Left lung (tissue), 1 donor: ENCODE results near the genes PRR7, DBN1 and PROP1.

DNA sequence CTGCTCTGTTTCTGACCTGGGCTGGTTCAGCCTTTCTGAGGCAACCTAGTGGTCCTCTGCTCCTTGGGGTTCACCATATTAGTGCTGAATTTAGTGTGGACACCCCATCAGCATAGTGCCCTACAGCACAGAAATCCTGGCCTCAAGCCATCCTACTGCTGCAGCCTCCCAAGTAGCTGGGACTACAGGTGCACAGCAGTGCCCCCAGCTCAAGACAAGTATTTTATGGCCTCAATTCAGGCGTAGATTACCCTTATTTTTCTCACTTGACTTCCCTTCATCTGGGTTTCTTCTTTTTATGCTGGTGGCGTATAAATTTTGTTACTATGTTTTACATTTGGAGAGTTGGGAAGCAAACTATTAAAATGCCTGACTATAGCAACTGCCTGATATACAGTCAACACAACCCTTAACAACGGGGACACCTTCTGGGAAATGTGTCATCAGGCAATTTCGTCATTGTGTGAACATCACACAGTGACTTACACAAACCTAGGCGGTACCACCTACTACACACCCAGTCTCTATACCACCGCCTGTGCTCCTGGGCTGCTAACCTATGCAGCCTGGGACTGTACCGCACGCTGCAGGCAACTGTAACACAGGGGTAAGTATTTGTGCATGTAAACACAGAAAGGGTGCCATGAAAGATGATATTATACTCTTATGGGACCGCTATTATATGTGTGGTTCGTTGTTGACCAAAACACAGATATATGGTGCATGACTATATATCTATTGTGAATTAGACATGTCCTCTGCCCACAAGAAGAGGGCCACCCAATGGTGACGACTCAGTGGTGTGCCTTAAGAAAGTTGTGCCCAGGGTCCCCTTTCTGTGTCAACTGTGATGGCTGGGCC is 1.4 kb upstream of the CDHR2 start:
- PRO-cap, result no peak

GRCh38 chr5:177131592-177132177 is 1.9 kb upstream of the NSD1 start:
- PRO-cap, result no peak

DNA sequence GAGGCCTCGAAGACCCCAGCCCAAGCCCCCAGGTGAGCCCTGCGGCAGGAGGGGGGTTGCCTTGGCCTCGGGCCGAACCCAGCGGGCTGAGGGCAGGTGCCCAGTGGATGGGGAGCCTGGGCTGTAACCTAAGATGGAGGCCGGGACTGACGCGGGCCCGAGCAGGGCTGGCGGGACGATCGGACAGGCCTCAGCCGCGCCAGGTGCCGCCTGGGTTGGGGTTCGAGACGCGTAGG is 532 bp upstream of the NSD1 start:
- PRO-cap, result no peak

DNA sequence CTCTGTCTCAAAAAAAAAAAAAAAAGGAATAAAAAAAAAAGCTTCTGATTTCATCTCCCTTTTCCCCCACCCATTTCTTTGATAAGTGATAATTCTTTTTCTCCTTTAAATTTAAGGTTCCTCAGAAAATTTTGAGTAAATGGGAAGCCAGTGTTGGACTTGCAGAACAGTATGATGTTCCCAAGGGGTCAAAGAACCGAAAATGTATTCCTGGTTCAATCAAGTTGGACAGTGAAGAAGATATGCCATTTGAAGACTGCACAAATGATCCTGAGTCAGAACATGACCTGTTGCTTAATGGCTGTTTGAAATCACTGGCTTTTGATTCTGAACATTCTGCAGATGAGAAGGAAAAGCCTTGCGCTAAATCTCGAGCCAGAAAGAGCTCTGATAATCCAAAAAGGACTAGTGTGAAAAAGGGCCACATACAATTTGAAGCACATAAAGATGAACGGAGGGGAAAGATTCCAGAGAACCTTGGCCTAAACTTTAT is 76.0 kb downstream of the NSD1 start:
- PRO-cap, result no peak

DNA sequence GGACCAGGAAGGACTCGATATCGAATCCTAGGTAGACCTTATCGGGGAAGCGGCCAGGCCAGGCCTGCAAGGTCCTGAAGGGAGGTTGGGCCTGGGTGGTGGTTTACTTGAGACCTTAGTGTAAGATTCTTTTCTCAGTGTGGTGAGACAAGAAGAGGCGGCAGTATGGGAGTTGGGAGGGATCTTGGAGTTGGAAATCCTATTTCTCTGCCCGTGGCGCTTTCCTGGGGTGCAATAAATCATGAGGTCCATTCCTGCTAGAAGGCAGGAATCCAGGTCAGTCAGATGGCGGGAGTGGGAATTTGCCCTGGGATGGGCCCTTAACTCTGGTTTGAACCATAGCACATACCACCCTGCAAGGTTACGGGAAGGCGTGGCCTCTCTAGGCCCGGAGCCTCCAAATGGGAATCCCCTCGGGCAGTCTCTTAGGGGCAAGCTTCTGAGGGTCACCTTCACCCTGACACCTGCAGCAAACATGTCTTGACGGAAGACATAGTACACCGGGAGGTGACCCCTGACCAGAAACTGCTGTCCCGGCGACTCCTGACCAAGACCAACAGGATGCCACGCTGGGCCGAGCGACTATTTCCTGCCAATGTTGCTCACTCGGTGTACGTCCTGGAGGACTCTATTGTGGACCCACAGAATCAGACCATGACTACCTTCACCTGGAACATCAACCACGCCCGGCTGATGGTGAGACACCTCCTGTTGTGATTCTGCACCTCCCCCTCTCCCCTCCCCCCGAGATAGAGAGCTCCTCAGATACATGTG is 743 bp downstream of the PRELID1 start:
- PRO-cap, result no peak

DNA sequence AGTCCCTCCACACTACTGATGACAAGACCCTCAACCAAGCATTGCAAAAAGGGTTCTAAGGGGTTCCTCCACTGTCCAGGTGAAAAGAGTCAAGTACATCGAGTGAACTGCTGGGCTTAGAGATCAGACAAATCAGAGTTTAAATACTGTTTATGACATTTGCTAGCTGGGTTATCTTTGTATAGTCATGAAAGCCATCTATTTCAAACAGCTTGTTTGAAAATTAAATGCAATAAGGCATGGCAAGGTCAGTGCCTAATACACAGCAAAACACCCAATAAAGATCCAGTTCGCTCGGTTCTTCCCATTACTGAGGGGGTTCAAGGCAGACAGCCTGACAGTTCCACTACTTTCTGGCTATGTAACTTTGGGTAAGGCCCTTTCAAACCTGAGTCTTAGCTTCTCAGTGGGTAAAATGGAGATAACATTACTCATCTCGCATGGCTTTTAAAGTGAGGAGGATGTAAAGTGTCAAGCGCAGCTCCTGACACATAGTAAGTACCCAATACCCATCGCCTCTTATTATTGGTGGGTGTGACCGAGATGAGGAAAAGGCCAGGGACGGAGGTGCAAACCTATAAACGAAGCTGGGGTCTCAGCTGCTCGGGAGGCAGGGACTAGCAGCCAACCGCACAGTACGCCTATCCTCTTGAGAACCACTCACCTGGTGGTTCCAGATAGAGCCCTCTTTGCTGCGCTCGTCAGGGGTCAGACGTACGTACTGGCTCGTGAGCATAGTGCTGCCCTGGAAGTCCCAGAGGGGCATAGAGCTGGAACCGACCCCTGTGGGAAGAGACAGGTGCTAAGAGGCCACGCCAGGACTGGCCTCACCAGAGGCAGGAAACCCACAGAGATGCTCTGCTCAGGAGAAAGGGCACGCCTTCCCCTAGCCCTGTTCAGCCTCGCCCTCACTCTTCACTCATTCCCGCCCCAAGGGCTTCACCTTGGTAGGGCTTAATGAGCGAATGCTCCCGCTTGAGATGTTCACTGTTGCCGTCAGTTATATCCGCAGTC is 652 bp downstream of the LMAN2 start:
- PRO-cap, result no peak

- PRO-cap, result no peak
Measured at GRCh38 chr5:177405889-177406088, 3.6 kb downstream of the F12 start.

DNA sequence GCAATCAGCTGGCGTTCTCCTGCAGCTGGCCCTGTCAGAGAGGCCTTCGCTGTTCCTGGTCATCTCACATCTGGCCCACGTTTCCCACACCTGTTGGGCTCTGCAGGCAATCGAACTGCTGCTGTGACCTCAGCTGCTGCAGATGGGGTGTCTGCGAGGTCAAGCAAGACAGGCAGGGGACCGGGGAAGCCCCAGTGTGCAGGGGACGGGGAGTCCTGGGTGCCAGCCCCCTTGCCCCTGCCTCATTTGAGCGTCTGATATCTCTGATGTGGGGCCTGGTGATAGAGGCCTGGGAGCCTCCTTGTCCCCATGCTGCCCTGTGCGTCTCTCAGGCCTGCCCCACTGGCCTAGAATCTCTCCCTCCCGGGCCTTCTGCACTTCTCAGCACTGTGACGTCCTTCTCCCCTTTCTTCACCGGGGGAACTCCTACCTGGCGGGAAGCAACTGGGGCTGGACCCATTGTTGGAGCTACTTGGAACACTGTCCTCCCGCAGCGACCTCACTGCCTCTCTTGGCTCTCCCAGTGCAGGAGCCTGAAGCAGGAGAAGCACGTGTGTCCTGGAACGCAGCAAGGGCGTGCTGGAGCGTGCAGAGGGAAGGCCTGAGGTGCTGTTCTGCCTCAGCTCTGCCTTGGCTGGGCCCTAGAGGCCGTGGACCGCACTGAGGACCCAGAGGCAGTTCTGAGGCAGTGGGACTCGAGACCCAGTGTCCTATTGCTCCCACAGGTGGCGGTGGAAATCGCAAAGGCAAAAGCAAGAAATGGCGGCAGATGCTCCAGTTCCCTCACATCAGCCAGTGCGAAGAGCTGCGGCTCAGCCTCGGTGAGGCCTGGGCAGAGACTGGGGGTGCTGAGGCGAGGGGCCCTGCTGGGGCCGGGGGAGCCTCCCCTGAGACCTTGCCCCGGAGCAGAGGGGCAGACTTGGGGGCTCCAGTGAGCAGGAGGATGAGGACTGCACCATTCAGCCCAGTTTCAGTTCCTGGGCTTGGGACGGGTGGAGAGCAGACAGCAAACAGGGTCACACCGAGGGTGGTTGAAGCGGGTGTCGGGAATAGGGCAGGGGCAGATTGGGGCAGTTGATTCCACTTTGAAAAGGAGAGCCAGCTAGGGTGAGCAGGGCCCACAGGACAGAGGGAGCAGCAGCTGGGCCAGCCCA is 4.0 kb downstream of the GRK6 start:
- PRO-cap, result no peak

DNA sequence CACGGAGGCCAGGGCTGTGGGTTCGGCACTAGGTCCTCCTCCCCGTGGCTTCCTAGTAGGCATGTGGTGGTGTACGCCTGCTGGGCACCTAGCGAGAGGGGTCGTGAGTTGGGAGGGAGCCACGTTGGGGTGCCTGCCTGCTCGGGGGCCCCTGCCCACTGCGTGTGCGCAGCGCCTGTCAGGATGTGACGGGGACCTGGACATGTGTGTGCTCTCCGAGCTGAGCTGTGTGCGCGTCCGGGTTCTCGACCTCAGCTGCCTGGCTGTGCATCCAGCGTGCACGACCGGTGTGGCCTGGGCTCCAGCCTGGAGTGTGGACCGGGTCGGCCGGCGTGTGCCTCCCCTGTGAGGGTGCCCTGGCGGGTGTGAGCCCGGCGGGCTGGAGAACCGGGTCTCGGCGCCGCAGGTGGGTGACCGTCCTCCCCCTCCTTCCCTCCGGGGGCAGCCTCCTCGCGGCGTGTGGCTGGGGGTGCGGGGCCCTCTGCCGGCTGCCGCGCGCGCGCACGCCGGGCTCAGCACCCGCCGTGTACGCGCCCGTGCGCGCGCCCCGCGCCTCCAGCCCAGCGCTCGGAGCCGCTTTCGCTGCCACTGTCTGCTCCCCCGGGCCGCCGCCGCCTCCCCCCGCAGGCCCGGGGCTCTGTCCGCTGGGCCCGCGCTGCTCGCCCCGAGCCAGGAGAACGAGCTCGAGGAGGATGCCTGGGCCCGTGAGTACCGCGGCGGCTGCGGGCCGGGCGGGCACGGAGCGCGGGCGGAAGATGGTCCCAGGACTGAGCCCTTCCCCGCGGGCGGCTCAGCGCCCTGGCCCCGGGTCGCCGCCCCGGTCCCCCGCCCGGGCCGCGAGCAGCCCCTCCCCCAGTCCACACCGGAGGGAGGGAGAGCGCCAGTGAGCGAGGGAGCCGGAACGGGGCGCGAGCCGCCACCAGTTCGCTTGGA is at the start of gene PRR7:
Gene PRR7, plus strand, starts transcription at position 558 of the 933 bp plus-strand sequence.
- PRO-cap, result bidirectional peak, plus-strand start at position 307 of the sequence, minus-strand start at position 182 of the sequence

GRCh38 chr5:177454095-177454359 is 7.4 kb downstream of the PRR7 start:
- PRO-cap, result no peak

- PRO-cap, result no peak
Measured at GRCh38 chr5:177458248-177458778, 11.7 kb downstream of the PRR7 start.

DNA sequence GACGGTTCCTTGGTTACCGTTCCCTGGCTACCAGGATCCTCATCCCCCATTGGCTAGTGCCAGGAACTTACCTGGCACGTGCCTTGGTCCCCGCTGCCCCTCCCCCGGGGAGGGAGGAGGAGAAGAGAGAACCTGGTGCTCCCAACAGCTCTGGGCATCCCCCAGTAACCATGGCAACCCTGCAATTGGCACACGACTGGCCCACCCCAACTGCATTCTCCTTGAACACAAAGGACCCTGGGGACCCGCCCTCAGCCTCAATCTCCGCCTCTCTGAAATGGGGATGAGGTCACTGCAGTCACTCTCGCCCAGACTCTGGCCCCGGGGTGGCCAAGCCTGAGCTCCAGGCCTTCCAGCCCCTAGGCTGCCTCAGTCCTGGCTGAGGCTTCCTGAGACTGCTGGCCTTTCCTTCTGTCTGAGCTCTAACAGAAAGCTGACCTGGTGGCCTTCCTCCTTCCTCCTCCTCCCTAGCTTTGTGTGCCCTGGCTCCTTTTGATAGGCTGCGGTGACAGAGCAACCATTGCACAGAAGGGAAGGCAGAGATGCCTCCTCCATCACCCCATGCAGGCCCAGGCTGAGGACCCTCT is 4.1 kb downstream of the DBN1 start:
- PRO-cap, result no peak

DNA sequence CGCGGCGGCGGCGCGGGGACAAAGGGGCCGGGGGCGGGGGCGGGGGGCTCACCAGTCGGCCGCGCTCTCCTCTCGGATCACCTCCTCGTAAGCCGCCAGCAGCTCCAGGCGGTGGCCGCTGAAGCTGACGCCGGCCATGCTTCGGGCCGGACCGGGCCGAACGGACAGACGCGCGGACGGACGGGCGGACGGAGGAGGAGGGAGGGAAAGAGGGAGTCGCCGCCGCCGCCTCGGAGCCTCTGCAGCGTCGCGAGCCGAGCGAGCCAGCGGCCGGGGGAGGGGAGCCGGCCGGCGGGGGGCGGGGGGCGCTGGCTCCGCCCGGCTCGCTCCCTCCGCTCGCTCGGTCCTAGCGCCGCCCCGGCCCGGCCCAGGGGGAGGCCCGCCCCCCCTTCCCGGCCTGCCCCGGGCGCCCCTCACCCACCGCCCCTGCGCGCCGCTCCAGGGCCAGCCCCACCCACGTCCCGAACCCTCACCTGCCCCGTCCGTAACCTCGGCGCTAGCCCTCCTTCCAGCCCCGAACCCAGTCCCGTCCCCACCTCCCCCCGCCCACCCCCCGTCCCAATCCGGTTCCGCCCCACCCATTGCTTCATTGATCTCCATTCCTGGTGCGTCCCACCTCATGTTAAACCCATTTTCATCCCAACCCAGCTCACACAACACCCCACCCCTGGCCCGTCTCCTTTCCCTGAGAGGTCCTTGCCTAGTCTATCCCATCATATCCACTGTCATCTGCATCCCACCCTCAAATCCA is at the start of gene DBN1:
Gene DBN1, minus strand, starts transcription at position 251 of the 751 bp plus-strand sequence.
- PRO-cap, result bidirectional peak, plus-strand start at position 167 of the sequence, minus-strand start at position 241 of the sequence; bidirectional peak, plus-strand start at position 423 of the sequence, minus-strand start at position 342 of the sequence

GRCh38 chr5:177483851-177484524 is 10.6 kb upstream of the DBN1 start:
- PRO-cap, result no peak

GRCh38 chr5:177490274-177490655 is 7.1 kb downstream of the PDLIM7 start:
- PRO-cap, result no peak

DNA sequence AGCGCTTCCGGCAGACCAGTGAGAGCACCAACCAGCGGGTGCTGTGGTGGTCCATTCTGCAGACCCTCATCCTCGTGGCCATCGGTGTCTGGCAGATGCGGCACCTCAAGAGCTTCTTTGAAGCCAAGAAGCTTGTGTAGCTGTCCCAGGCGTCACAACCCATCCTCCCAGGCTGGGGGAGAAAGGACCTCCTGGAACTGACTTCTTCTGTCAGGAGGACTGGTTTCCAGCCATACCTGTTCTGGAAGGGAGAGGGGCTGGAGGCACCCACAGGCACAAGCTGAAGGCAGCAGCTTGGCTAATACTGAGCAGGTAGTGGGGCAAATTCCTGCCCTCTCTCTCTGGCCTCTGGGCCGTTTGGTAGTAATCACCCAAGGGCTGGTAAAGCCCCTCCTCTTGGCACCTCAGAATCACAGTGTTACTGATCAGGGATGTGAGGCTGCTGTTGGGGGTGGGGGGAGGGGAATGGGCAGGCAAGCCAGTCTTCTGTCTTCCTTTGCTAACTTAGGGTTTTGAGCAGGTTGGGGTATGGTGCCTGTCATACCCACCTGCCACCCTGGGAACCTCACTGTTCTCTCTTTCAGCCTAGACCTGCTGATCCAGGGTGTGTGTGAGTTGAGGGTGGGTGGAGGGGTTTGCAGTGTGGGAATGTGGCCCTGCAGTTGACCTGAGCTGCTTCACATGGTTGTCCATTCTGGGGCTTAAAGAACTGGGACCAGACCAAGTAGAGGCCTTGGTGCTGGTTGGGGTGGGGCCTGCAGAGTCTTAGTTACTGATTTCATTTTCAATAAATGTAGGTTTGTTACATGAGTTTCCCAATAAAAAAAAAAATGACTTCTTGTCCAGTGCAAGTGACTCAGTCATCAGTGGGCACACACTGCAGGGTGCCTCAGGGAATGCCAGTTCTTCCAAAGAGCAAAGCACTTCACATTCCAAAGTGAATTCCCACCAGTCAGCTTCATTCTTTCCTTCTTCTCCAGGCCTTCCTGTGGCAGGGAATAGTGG is 3.6 kb downstream of the TMED9 start:
- PRO-cap, result no peak

- PRO-cap, result no peak
Measured at GRCh38 chr5:177602107-177602774, 2.3 kb downstream of the B4GALT7 start.

DNA sequence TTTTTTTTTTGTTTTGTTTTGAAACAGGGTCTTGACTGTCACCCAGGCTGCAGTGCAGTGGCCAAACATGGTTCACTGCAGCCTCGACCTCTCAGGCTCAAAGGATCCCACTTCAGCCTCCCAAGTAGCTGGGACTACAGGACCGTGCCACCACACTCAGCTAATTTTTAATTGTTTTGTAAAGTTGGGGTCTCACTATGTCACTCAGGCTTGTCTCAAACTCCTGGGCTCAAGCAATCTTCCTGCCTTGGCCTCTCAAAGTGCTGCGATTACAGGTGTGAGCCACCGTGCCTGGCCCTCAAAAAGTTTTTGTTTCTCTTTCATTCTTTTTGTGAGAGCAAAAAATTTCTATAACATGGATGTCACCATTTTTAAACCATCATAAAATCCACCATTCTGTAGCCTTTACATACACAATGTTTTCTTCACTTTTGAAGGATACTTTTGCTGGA is 16.9 kb downstream of the B4GALT7 start:
- PRO-cap, result no peak

GRCh38 chr5:177996014-177996538 is at the start of gene PROP1:
Gene PROP1, minus strand, starts transcription at chr5:177996242.
- PRO-cap, result no peak

DNA sequence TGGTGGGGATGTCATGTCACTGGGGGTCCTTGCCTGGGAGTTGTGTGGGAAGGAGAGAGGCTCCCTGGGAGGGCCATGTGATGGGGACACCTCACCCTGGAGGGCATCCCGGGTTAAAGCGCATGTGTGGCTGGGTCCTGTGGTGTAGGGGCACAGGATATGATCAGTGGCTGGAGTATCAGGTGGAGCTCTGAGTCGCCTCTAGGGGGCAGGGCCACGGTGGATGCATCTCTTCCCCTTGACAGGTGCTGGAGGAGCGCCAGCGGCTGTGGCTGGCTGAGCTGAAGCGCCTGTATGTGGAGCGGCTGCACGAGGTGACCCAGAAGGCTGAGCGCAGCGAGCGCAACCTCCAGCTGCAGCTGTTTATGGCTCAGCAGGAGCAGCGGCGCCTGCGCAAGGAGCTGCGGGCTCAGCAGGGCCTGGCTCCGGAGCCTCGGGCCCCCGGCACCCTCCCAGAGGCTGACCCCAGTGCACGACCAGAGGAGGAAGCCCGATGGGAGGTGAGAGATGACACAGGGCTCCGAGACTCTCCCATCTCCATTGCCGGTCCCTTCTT is 7.6 kb downstream of the N4BP3 start:
- PRO-cap, result no peak